Glomerular endothelial cell (primary cell): ENCODE measurements around a stretch of chr20.

GRCh38 chr20:31612732-31613288 is 7.7 kb downstream of the ID1 start:
- RAMPAGE, long total RNA, result no peak

DNA sequence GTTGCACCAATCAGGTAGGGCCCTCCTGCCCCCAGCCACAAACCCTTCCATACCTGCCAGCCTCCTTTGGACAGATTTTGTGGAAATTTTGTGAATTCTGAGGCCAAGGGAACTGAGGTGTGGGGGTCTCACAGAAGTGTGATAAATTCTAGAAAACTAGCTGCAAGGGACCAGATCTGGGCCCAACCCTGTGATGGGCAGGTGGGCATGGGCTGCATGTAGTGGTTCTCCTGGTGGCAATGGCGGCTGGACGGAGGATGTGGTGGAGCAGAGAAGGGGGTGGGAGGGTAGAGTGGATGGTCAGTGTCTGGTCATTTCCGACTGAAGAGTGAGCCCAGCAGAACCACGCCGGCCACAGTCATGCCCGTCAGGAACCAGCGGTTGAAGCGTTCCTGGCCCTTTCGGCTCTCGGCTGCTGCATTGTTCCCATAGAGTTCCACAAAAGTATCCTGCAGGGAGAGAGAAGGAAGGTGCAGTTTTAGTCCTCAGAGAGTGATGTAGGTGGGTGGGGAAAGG is 28.0 kb downstream of the COX4I2 start:
- RAMPAGE, long total RNA, result no peak

DNA sequence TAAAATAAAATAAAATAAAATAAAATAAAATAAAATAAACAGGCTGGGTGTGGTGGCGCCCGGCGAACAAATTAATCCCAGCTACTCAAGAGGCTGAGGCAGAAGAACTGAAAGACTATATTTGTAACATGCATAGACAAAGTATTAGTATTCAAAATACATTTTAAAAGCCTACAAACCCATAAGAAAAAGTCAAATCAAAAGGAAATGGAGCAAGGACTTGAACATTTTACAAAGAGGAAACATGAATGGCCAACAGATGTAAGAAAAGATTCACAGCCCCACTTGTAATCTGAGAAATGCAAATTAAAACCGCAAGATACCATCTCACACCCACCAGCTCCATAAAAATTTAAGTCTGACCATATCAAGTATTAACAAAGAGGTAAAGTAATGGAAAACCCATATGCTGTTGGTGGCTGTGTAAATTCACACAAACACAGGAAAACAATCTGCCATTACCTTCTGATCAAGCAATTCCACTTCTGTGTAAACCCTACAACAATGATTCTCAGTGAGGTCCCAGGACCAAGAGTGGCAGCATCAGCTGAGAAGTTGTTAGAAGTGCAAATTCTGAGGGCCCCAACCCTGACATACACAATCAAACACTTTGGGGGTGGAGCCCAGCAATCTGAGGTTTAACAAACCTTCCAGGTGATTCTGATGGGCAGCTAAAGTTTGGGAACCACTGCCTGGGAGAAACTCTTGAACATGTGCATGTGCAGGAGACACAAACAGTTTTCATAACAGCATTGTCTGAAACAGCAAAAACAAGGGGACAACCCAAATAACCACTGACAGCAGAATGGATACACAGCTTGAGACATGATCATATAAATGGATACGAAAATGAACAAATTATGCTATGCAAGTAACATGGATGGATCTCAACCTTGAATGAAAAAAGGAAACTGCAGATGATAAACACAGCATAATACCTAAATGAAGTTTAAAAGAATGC is 30.9 kb downstream of the BCL2L1 start:
- RAMPAGE, long total RNA, result no peak

DNA sequence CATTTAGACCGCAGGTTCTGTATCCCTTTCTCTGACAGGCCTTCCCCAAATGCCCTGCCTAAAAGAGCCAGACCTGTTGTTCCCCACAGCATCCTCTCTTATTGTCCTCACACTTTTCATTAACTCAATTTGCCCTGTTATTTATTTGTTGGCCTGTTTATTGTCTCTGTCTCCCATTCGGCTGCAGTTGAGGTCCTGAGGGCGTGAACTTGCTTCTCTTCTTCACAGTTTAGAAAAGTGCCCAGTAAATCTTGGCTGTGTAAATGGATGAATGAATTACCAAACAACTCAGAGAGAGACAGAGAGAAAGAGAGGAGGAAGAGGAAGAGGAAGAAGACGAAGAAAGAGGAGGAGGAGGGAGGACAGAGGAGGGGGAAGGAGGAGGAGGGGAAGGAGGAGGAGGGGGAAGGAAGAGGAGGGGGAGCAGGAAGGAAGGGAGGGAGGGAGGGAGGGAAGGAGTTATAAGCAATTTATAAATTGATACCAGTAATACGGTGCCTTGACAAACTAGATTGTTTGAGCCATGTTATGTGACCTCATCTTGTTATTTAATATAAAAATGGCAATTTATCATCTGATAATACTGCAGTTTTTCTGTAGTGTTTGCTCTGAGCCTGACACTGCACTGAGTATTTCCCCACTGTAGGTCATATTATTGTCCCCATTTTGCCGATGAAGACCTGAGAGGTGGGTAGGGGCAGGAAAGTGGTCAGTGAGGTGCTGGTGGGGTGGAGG is 18.7 kb downstream of the HCK start:
- RAMPAGE, long total RNA, result no peak

DNA sequence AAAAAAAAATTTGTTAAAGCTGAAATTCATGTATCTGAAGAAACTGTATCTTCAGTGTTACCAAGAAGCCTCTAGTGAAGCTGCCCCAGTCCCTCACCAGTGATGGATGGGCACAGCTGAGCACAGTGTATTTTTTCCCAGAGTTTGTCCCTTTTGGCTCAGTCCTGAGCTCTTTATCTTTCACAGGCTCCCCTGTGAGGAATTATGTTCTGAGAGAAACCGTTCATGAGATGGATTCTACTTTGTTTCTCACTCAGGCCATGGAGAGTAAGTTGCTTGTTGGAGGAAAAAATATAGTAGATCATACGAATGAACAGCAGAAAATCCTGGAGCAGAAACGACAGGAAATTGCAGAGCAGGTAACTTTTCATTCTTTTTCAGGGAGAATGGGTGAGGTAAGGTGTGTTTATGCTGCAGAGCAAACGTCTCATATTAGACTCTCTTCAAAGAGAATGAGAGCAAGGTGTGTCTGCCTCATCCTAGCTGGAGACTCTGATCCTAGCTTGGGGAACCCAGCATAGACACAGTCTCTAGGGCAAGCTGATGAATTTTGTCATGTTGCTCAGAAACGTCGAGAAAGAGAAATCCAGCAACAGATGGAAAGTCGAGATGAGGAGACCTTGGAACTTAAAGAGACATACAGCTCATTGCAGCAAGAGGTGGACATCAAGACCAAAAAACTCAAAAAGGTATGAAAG is 38.7 kb downstream of the KIF3B start:
- RAMPAGE, long total RNA, result no peak

DNA sequence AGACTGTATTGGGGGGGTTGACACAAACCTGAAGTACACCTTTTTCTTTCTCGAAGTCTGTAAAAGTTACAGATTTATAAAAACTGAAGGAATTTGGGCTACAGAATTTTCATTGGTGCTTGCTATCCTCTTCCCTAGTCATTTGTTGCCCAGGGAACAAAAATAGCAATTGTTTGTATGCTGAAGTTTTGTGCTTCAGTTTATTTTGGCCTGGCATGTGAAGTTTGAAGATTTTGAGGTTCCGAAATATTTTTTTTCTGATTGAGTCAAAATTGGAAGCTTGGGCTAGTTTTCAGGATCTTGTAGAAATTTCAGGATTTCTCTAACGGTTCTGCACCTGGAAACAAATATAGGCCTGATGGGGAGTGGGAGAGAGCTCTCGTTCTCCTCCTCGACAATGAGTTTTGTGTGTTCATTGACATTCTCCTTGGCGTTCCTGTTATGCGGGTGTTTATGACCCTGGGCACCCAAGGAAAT is 2.0 kb downstream of the ASXL1 start:
- RAMPAGE, long total RNA, result no peak

- RAMPAGE, long total RNA, result no peak
These were observed 13.7 kb downstream of the ASXL1 start for GRCh38 chr20:32371641-32372486.

DNA sequence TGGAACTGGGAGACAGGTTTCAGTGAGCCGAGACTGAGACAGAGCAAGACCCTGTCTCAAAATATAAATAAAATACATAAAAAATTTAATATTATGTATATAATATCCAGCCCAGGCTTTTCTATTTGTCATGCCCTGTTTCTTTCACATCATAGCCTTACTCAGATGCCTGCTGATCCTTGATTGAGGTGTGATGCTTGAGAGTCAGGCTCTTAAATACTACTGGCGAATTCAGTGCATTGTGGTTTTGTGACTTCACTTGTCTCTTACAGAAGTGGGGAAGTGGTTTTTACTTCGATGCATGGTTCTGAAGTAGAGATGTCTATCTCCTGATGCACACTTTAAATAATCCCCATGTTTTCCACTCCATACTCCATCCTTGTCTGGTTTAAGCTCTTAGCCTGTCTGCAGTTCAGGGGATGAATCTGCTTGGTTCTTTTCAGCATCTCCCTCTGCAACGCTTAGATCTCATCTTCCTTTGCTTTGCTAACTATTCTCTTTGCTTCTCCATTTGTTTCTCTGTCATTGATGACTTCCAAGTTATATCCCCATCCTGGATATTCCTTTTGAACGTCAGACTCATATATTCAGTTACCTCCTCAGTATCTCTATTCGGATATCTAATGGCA is 29.2 kb downstream of the ASXL1 start:
- RAMPAGE, long total RNA, result no peak

- RAMPAGE, long total RNA, result no peak
These were observed 93.9 kb downstream of the ASXL1 start for GRCh38 chr20:32452005-32452437.

DNA sequence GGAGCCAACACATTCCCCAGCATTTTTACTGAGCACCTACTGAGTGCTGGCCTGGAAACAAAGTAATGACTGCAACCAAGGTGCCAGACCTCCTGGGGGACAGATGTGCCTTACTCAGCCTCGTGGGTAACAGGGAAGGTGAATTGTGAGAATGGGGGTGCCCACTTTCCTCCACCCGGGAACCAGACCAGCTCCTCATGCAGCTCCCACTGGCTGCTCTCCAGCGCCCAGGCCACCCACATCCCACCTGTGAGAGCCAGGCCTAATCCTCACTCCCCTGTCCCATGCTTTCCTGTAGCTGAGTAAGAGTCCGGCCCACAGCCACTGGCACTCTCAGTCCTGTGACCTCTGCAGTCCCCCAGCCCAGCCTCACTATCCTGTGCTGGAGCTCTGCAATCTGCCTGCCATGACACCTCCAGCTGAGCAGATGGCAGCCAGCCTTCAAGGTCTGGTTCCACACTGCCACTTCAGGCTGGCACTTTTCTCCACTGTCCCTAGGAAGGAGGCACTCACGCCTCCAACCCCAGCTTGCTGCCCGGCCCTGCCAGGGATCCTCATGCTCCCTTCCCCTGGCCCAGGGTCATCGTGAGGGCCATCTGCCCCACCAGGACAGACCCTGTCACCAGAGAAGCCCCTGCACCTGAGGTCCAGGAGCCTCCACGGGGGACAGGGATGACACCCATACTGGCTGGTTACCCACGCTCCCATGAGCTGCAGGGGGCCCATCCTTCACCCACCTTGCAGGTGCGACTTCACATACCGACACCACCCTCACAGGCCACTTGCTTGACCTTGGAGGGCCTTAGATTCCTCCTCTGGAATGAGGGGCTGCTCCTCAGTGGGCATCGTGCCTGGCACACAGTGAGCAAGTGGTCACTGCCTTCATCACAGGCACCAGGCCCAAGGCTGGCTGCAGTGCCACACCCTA is 100.0 kb downstream of the ASXL1 start:
- RAMPAGE, long total RNA, result no peak

DNA sequence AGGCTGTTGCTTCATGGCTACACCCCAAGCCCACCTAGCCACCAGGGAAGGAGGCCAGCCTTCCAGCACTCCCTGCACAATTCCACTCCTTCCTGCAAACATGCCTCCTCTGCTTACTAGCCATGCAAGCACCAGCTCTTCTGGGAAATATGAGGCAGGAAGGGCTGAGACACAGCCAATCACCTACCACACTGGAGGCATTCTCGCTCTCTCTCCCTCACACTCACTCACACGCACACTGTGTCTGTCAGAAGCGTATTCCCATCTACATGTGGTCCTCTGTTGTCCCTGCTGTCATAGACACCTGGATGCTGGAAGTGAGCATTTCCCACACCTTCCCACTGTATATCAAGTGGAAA is 104.3 kb downstream of the NOL4L start:
- RAMPAGE, long total RNA, result no peak

- RAMPAGE, long total RNA, result no peak
These were observed 100.4 kb downstream of the NOL4L start for GRCh38 chr20:32484499-32485369.

DNA sequence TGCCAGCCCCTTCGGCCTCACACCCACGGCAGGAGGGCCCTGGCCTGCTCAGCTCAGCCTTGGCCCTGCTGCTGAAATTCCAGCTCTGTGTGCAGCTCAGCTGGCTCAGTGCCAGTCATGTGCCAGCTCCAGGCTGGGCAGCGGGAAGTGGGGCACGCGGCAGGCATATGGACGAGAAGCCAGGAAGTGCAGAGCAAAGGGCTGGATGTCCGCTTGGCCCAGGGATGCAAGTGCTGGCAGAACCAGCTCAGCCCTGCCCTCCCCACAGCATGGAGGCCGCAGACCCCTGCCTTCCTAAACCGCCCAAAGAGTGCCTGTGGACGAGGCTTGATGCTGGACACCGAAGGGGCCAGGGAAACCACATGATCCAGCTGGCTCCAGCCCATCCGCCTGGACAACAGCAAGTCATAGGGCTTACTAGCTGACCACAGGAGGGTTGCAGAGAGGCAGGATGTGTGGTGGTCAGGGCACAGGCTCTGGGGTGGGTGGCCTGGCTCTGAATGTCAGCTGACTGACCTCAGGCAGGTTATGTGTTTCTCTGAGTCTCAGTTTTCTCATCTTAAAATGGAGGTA is 60.1 kb downstream of the NOL4L start:
- RAMPAGE, long total RNA, result no peak

- RAMPAGE, long total RNA, result no peak
These were observed 57.6 kb downstream of the NOL4L start for GRCh38 chr20:32527387-32528156.

- RAMPAGE, long total RNA, result no peak
These were observed 56.8 kb downstream of the NOL4L start for GRCh38 chr20:32528157-32528982.

- RAMPAGE, long total RNA, result no peak
These were observed 897 bp downstream of the NOL4L start for GRCh38 chr20:32584355-32584517.

GRCh38 chr20:32632272-32633203 is 41.2 kb downstream of the C20orf203 start:
- RAMPAGE, long total RNA, result no peak

GRCh38 chr20:32762816-32763090 is 568 bp downstream of the DNMT3B start:
- RAMPAGE, long total RNA, result no peak

DNA sequence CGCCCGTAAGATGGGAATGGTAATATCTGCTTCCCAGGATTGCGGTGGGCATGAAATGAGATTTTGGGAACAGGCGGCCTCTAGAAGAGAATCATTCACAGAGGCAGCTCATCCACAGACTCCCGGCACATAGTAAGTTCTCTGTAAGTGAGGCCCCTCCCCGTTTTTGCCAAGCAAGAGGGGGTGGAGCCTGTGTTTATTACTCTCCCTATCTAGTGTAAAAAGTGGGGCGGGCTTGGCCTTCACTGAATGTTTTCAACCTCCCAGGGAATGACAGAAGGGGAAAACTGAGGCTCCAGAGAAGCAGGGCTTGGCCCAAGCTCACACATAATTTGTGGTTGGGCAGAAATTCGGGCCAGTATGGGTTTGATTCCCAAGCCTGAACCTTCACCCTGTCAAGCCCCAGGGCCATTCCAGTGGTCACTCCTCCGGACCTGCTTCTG is 20.0 kb downstream of the SUN5 start:
- RAMPAGE, long total RNA, result no peak

GRCh38 chr20:33387187-33387649 is 14.1 kb downstream of the CDK5RAP1 start:
- RAMPAGE, long total RNA, result no peak